Parietal lobe (tissue), 2 donors: ENCODE data around the genes DCTD and ING2.

- RAMPAGE, long total RNA = no peak
Measured at GRCh38 chr4:176330923-176331459, 11.2 kb downstream of the SPCS3 start.

GRCh38 chr4:177445533-177445860 is 3.3 kb upstream of the AGA start:
- RAMPAGE, long total RNA = no peak

DNA sequence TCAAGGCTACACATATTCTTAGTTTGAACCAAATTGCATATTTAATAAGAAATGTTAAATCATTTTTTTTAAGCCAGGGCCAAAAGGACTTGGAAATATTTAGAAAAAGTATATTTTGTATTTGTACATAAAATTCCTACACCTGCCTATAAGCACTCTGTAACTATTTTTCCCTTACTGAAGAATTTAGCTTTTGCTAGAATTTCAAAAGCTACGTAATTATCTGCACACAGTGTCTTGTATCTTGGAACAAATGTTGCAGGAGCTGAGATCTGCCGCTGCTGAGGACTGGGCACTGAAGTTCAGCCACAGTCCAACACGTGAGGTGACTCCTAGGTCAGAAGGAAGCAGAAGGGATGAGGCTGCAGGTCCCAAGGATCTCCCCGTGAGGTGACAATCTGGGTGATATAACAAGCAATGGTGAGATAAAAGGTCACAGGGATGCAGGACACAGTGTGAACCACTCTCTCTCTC is 1416.2 kb upstream of the TENM3 start:
- RAMPAGE, long total RNA = no peak

- RAMPAGE, long total RNA = no peak
Measured at GRCh38 chr4:182143622-182144625, 99.3 kb upstream of the TENM3 start.

DNA sequence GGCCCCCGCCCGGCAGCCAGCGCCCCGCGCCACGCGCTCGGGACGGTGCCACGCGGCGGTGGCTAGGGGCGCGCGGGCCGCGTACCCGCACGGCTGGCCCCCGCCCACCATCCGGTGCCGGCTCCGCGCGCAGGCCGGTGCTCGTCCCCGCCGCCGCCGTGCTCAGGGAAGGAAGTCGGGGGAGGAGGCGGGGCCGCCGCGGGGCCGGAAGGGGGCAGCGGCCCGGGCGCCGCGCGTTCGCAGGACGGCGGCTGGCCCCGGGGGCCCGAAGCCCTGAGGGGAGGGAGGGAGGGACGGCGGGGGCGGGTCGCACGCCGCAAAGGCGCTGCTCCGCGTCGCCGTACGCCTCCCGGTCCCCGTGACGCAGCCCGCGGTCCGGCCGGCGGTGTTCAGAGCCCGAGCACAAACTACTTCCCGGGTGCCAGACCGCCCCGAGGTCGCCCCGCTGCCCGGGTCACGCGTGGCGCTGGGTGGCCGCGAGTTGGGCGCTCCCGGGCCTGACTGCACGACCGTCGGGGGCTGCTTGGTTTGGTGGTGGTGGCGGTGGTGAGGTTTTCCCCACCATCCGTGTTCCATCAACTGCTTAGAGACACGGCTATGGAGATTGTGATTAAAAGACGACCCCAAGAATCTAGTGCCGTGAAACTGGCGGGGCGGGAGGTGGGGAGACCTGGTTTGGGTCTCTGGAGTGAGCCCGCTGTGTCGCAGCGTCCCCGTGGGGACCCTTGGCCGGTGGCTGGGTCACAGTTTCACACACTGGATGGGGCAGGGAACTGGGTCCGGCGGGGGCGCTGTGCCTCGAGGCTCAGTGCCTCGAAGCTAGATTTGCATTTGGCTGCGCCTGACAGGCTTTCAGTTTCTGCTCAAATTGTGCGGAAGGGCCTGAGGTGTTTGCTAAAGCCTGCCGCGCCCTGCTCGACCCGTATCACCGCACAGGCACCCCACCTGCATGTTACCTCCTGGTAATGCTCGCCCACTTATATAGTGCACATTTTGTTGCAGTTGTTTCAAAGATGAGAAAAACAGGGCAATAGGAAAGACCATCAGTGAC is at the start of gene DCTD:
Gene DCTD (minus strand): TSS at position 184 of the 1,051 bp plus-strand sequence.
- RAMPAGE, long total RNA = no peak

DNA sequence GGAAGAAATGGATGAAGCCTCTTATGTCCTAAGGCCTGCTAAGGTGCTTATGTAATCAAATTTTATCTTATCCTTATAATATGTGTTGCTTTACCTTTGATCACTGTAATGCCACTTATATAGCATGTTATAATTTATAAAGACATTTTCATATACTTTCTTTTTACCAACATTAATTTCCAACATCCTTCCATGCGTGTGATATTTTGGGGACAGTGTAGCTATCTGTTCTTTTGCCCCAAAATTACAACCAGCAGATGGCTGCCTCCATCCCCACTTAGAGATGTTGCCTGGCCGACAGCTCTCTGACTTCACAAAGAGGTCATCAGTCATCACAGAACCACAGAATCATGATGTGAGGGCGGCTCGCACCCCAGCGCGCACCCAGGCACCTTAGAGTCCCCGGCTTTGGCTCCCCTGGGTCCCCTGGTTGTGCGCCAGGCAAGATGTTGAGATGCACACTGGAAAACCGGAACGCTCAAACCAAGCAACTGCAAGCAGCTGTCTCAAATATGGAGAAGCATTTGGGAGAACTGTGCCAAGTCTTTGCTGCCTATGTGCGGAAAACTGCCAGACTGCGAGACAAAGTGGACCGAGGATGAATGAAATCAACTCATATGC is 61.6 kb upstream of the WWC2 start:
- RAMPAGE, long total RNA = no peak

DNA sequence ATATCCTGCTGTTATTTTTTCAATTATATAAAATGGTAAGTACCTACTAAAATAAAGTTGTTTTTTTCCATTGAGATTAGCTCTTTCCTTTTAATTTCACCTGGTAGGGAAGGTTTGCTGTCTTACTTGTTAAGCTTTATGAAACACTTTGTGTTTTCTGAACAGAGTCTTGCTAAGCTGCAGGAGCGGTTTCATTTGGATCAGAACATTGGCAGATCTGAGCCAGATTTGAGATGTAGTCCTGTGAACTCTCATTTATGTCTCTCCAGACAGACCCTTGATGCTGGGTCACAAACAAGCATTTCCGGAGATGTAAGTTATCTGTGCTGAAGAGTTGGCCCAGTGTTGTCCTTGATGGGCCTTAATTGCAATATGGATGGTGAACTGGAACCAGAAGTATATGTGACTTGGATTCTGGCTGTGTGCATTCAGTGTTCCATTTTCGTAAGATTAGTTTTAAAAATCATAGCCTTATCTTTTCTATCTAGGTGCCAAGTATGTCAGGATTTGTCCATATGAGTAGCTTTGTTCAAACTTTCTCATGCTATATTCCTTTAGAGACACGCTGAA is 71.4 kb downstream of the CLDN22 start:
- RAMPAGE, long total RNA = no peak

DNA sequence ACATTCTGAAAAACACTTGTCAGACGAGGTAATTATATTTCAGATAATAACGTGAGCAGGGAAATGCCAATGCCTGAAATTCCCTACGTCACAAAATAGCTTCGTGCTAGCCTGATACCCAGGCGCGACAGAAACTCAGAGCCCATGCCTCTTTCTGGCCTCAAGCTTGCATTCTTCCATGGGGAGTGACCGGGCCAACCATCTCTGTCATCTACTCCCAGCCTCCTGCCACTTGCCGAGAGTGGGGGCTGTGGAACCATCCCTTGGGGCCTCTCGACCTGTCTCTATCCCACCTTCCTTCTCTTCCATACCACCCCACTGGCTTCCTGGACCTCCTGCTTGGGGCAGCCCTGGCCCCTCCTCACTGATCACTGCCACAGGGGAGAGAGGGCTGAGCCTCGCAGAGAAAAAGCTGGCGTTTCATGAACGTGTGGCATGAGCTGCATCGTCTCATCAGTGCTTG is 34.5 kb upstream of the CDKN2AIP start:
- RAMPAGE, long total RNA = no peak

GRCh38 chr4:183482096-183482656 is 22.7 kb upstream of the ING2 start:
- RAMPAGE, long total RNA = no peak

DNA sequence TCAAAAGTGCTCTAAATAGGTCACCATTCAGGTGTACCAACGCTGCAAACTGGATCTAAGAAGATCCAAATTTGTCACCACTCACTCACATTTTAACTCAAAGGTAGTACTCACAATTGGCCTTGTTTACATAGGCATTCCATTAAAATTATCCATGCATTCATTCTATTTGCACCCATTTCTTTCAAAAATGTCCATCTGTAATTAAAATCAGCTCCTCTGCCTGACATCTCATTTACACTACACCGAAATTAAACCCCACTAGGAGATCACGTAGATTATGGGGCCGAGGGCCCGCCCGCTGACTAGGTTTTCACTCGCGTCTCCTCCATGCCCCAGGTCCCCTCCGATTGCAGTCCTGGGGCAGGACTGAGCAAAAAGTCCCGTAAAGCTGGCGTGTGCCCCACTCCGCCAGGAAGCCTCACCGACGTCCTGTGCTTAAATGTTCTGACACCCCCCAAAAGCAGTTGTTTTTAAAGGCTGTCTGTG is 1.3 kb upstream of the ING2 start:
- RAMPAGE, long total RNA = no peak

DNA sequence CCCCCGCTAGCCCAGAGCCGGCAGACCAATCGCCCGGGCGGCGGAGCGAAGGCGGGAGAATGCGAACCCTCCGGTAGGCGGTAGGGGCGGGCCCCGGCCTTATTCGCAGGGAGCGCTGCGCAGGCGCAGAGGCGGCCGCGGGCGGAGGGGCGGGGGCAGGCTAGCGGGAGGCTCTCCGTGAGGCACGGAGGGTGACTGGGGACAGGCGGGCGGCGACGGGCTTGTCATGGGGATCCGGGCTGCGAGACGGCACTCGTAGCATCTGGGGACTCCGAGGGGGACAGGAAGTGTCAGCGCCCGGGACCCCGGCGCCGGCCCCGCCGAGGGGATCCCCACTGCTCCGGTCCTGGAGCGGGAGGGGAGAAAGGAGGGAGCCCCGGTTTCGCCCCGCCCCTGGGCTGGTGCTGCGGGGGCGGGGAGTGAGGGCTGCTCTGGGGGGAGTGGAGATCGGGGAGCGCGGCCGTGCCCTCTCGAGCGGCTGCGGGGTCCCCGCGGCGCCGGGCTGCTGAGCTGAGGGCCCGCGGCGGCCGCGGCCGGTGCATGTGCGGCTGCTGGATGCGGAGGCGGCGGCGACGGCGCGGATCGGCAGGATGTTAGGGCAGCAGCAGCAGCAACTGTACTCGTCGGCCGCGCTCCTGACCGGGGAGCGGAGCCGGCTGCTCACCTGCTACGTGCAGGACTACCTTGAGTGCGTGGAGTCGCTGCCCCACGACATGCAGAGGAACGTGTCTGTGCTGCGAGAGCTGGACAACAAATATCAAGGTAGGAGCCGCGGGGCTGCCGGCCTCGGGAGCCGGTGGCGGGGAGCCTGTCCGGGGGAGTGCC is at the start of gene ING2:
Gene ING2 (plus strand): TSS at position 453 of the 825 bp plus-strand sequence.
- RAMPAGE, long total RNA = no peak

- RAMPAGE, long total RNA = no peak
Measured at GRCh38 chr4:183552186-183552814, 47.4 kb downstream of the ING2 start.

DNA sequence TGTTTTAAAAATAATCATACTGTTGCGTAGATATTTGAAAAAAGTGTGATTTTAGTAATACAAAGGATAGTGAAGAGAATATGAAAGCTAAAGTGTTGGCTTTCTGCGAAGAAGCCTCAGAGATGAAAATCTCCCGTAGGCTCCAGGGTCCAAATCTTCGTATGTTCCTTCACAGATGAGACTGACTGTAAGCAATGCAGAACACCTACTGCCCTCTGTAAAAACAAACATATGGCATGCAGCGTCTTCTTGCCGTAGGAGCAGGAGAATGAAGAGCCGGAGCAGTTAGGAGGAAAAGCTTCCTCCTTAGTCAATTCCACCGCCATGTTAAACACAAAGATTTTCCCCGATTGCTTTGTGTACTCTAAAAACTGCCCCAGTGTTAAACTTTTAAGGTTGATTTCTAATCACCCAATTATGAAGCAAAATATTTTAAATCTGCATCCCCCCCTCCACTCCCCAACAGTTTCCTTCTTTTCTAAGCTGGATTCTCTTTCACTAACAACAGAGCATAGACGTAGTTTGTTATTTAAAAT is 22.5 kb downstream of the RWDD4 start:
- RAMPAGE, long total RNA = no peak

DNA sequence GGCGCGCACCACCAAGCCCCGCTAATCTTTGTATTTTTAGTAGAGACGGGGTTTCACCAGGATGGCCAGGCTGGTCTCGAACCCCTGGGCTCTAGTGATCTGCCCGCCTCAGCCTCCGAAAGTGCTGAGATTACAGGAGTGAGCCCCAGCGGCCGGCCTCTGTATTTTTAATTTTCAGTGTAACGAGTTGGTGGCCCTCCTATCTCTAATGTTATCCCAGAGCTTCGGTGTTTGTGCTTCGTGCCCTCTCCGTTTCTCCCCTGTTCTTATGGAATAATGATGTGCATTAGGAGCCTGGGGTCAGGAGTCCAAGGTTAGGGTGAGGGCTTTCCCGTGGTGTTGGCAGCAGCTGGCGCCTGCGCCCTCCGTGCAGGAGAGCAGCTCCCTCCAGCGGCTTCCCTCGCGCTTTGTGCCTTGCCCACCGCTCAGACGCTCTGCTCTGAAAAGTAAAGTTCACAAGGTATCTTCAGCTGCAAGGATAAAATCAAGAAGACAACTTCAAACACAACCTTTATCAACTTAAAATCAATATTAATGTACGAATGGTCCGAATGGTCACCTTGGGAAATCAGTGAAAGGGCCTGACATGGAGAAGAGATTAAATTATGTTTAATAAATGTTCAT is 62.1 kb downstream of the TRAPPC11 start:
- RAMPAGE, long total RNA = no peak

- RAMPAGE, long total RNA = no peak
Measured at GRCh38 chr4:183758392-183758712, 99.3 kb downstream of the TRAPPC11 start.

- RAMPAGE, long total RNA = no peak
Measured at GRCh38 chr4:183807903-183808681, 97.0 kb upstream of the STOX2 start.

- RAMPAGE, long total RNA = no peak
Measured at GRCh38 chr4:184246017-184246537, 28.4 kb upstream of the ENPP6 start.

DNA sequence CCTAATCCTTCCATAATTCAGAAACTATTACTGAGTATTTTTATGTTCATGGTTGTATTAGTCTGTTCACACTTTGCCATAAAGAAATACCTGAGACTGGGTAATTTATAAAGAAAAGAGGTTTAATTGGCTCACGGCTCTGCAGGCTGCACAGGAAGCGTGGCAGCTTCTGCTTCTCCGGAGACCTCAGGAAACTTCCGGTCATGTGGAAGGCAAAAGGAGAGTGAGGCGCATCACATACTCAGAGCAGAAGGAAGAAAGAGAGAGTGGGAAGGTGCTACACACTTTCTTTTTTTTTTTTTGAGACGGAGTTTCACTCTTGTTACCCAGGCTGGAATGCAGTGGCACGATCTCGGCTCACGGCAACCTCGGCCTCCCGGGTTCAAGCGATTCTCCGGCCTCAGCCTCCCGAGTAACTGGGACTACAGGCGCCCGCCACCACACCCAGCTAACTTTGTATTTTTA is 115.8 kb upstream of the ENPP6 start:
- RAMPAGE, long total RNA = no peak

GRCh38 chr4:184346581-184347209 is 127.7 kb downstream of the IRF2 start:
- RAMPAGE, long total RNA = no peak

GRCh38 chr4:184350152-184351129 is 123.9 kb downstream of the IRF2 start:
- RAMPAGE, long total RNA = no peak